ReNcell CX (cell line): ENCODE measurements around a stretch of chr2.

GRCh38 chr2:102368165-102369051 lies 12.8 kb downstream of the IL18R1 start:
- PRO-cap, result no peak

DNA sequence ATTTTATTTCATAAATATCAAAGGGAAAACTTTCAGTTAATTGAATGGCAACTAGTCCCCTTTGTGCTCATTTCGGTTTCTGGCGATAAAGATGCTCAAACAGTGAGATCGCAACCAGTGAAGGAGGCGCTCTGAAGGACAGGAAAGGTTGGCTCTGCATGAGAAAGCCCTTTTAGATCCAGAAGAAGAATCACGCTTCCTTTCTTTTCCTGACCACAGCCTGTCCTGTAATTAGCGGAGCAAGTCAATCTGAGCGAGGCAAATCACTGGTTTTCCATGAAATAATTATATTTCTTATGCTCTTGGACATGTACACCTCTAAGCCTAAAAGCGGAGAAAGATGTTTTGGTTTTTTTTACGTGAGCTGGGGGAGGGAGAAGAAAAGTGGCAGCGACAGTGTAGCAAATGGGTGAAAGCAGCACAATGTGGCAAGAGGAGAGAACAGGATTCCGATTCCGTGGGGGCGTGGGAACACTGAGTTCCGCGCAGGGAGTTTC lies 837 bp upstream of the SLC9A2 start:
- PRO-cap, result no peak

GRCh38 chr2:103401670-103402186 lies 639.9 kb downstream of the TMEM182 start:
- PRO-cap, result unidirectional peak, plus-strand start at chr2:103401917

DNA sequence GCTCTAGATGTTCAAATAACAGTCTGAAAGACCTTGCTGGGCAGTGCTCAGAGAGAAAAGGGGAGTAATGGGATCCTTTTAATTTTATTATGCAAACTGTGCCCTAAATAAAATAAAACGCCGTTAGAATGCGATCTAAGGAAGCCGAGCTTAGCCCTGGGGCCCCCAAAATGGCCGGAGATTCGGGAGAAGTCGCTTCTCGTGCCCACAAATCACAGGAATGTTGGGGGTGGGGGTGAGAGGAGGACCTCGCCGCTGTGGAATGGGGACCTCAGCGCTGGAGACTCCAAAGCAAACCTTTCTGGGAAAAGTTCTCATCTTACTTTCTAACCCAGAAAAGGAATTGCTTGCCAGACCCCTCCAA lies 8.3 kb upstream of the POU3F3 start:
- PRO-cap, result bidirectional peak, plus-strand start at position 125 of the sequence, minus-strand start outside the sequence

GRCh38 chr2:104872096-104872932 lies 18.4 kb downstream of the POU3F3 start:
- PRO-cap, result bidirectional peak, plus-strand start at chr2:104872735, minus-strand start at chr2:104872594

DNA sequence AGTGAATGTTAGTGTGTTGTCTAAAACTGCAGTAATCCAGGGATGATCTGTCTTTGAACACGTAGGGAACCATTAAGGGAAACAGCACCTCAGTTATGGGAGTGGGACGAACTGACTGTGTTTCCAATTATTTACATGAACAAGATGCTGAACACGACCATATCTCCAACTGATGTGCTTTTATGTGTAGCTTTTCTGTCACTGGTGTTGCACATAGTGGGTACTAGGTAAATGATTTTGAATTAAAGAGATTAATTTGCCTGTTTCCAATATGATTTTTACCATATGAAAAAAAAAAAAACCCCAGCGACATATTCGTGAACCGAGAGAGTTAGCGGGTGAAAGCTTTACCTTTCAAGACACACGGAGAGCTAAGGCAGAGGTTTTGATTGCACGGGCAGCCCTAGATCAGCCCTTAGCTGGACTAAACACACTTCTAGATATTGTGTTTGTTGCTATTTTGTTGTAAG lies 78.7 kb downstream of the POU3F3 start:
- PRO-cap, result no peak

- PRO-cap, result no peak
These were observed 61.6 kb downstream of the MRPS9 start for GRCh38 chr2:105099300-105100046.

GRCh38 chr2:105397781-105398217 lies 1.1 kb downstream of the FHL2 start:
- PRO-cap, result no peak

DNA sequence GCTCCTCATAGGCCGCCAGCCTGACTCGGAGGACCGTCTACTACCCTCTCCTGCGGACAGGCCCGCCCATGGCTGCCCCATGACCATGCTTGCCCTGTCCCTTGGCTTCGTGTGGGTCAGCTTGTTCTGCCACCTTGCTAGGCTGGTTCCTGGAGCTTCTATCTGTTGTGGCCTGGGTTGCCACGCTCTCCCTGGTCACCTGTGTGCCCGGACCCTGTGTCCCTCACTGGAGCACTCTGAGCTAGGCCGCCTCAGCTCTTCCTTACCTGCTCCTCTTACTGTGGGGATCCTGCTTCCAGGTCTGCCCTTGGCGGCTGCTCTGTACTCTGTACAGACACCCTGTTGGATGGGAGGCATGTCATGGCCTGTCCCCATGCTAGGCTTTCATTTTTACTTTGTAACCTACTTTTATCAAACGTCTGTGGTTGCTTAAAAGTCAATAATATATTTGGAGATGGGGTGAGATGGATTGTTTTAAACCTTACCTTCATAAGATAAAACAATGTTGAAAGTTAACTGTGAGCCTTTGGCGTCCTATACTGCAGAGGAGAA lies 29.7 kb upstream of the FHL2 start:
- PRO-cap, result no peak

GRCh38 chr2:105486908-105487516 lies 88.2 kb upstream of the FHL2 start:
- PRO-cap, result no peak

- PRO-cap, result no peak
These were observed 91.5 kb upstream of the FHL2 start for GRCh38 chr2:105490321-105490754.

GRCh38 chr2:105615157-105615646 lies 129.5 kb upstream of the NCK2 start:
- PRO-cap, result no peak

DNA sequence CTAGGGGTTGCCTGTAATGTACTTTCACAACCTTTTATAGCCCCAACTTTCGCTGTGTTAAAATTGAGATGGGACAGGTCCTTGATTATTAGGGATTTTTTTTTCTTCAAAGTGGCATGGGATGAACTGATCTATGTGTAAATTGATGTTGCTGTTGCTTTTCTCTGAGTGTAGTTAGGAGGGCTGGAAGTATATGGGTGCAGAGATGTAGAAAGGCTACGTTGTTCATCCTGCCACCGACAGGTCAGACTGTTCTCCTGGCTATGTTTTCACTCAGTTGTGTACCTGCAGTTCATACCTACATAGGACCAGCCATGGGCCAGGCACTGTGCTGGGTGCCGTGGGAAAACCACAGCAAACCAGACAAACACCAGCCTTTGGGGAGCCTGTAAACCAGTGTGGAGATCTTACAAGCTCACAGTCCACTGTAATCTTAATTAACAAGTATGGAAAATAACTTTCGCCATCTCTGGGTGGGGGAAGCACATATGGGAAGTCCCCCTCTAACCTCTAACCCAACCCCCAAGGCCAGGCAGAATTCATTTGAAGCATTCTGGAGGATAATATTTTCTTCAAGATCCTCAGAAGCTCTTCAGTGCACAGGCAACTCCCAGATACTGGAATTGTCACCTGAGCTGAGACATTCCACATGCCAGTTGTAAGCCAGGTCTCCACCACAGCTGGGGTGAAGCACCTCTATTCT lies 12.7 kb downstream of the NCK2 start:
- PRO-cap, result no peak

DNA sequence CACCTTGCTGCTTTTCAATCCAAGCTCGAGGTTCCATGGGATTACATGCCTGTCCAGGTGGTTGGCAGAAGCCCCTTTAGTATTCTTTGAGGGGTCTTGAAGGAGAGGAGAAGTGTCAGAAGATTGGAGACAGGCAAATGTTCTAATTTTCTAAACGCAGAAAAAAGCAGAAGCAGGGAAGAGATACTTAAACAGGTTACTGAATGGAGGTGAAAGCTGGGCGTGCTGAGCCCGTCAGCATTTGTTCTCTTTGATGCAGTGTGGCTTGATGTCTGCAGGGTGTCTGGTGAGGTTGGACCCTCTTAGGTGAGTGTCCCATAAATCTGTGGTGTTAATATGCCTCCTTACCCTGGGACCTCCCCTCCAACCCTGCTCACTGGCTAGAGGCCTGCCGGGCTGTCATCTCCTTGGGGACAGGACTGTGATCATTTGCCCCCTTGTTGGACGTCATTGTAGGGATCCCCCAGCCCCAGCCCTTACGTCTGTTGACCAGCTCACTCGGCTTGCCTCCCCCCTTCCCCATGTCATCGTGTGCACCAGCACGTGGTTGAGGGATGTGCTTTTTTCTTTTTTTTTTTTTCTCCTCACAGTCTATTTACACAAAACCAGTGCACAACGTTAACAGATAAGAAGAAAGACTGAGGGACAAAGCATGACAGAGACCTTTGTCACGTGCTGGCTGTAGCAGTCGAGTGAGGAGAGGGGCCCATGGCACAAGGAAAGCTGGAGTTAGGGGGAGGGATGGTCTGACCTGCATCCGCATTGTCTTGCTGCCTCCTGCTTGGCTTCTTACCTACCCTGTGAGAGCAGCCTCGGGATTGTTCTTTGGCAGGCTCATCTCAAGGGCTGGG lies 56.4 kb downstream of the NCK2 start:
- PRO-cap, result no peak

DNA sequence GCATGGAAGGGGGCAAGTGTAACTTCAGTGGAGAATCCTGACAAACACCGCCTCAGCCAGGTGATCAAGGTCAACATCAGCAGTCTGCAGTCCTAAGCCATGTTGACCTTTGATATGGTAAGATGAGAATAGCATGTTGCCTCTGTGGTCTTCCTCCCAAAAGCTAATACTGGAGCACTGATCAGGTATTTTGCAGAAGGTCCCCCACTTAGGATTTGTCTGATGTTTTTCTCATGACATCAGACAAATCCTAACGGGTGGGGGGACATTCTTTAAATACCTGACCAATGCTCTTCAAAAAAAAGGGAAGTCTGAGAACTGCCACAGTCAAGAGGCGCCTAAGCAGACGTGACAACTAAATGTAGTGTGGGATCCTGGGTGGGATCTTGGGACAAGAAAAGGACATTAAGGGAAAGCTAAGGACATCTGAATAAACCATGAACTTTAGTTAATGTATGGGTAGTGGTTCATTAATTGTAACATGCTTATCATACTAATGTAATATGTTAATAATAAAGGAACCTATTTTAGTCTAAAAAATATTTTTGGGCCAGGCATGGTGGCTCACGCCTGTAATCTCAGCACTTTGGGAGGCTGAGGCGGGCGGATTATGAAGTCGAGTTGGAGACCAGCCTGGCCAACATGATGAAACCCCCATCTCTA lies 99.3 kb downstream of the NCK2 start:
- PRO-cap, result no peak

- PRO-cap, result no peak
These were observed 116.4 kb downstream of the NCK2 start for GRCh38 chr2:105861157-105861541.

DNA sequence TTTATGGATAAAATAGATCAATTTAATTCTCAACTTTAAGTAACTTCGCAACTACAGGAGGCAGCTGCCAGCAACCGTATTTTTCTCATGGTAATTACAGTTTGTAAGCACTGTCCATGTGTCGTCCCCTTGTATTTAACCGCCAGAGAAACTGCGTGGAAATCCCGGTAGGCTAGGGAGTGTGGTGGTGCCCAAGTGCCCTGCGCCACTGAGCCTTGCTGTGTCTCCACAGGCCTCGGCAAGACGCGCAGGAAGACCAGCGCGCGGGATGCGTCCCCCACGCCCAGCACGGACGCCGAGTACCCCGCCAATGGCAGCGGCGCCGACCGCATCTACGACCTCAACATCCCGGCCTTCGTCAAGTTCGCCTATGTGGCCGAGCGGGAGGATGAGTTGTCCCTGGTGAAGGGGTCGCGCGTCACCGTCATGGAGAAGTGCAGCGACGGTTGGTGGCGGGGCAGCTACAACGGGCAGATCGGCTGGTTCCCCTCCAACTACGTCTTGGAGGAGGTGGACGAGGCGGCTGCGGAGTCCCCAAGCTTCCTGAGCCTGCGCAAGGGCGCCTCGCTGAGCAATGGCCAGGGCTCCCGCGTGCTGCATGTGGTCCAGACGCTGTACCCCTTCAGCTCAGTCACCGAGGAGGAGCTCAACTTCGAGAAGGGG lies 136.5 kb downstream of the NCK2 start:
- PRO-cap, result no peak

DNA sequence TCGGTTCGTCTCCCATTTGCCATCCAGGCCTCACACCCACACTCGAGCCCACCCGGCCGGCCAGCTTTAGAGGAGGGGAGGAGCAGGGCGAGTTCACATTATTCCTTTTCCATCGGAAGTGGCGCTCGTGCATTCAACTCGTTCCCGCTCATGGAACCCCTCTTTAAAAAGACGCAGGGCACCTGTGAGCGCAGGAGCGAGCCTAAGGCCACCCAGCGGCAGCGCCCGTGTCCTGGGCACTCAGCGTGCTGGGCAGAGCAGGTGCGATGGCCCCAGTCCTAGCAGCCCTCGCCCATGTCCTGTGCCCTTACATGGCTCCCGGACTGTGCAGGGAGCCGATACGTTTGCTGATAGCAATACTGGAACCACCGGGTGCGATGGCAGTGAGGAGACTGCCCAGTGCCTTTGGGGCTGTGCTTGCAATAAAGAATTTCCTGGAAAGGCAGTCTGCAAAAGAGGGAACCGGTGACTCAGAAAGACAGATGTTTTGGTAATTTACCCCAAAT lies 148.7 kb downstream of the NCK2 start:
- PRO-cap, result no peak

DNA sequence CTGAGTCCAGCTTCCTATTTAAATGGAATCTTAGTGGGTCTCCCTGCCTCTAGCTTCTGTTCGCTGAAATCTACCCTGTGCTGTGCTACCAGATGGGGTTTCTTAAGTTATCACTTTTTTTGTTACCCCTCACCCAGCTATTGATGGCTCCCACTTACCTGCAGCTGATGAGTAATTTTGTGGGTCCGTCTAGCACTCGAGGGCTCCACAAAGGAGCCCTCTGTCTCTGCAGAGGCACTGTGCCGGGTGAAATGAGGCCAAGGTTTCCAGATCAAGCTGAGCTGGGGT lies 128.1 kb upstream of the ECRG4 start:
- PRO-cap, result no peak

DNA sequence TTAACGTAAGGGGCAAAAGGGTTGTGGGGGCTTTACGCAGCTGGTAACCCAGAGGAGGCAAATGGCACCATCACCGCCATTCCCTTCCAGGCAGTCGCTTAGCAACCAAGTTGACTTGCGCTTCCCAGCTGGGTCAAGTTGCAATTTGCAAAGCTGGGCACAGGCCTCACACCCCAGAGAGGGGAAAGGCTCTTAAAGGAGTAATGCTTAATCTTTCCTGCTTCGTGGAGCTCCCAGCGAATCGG lies 583 bp downstream of the ECRG4 start:
- PRO-cap, result no peak